ENCODE data around the genes EEA1 and MRPL42.

DNA sequence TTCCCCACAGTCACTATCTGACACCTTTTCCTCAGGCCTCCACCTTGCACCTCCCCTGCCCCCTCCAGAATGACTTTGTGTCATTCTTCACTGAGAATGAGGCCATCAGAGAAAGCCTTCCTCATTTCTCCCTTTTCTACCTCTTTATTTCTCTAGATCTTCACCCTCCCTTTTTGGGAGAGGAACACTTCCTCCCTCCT, 150.7 kb upstream of the PLEKHG7 start:
- PRO-cap = no peak

DNA sequence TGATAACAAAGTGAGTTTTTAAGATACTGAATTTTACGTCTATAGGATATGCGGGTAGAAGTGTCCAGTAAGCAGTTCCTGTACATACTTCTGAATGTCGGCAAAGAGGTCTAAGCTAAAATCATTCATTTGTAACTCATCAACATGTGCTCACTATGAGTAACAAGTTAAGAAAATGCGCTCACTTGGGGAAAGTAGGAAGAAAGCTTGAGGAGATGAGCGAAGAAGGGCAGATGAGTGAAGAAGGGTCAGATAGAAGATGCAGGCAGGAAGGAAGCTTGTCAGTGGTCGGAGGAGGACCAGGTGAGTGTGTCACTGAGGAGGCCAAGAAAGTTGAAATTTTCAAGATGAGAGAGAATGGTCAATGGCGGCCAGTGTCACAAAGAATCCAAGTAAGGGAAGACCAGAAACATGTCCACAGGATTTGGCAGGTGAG, 145.7 kb upstream of the PLEKHG7 start:
- PRO-cap = no peak

- PRO-cap = no peak
Measured at GRCh38 chr12:92778940-92779695, 76.3 kb downstream of the PLEKHG7 start.

DNA sequence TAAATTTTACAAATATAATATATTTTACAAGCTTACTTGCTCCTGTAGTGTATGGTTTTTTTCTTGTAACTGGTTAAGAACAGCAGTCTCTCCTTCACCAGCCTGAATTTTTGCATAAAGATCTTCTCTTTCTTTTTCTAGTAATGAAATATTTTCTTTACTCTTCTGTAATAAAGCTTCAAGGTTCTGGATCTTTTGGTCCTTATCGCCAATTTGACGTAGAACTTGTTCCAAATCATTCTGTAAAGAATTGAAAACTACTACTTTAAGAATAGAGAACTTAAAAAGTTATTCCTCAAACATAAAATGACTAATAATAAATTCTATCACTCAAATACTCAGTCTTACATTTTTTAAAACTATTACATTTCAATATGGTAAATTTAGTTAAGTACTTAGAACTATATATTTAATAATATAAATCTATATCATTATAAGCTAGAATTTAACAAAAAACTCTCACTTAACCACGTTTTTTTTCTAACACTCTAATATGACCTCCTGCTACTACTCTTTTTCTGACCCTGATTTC, 109.8 kb downstream of the EEA1 start:
- PRO-cap = no peak

GRCh38 chr12:92928400-92929401, at the start of gene EEA1:
Gene EEA1, minus strand, starts transcription at chr12:92929295.
- PRO-cap = unidirectional peak, plus-strand start at chr12:92928543; bidirectional peak, plus-strand start at chr12:92929521, minus-strand start at chr12:92929295

GRCh38 chr12:92999805-93000445, 70.8 kb upstream of the EEA1 start:
- PRO-cap = no peak

DNA sequence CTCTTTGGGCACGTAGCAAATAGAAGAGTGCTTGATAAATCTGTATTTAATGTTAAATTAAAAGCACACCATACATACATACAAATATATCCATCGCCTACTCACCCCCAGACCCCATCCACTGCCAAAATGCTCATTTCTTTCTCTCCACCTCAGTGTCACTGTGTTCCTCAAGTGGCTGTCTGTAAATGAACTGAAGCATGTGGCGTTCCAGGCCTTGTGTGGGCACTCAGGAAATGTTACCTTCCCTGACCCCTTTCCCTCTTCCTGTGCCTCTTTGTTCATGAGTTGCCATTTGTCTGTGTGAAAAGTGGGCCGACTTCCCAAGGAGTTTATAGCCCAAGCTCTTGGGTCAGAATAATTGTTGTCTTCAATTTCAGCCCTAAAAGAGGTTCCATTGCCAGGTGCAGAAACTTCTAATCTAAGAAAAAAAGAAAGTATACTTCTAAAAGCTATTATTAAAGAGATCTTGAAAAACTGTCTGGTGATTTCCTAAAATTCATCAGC, 201.3 kb upstream of the EEA1 start:
- PRO-cap = no peak

DNA sequence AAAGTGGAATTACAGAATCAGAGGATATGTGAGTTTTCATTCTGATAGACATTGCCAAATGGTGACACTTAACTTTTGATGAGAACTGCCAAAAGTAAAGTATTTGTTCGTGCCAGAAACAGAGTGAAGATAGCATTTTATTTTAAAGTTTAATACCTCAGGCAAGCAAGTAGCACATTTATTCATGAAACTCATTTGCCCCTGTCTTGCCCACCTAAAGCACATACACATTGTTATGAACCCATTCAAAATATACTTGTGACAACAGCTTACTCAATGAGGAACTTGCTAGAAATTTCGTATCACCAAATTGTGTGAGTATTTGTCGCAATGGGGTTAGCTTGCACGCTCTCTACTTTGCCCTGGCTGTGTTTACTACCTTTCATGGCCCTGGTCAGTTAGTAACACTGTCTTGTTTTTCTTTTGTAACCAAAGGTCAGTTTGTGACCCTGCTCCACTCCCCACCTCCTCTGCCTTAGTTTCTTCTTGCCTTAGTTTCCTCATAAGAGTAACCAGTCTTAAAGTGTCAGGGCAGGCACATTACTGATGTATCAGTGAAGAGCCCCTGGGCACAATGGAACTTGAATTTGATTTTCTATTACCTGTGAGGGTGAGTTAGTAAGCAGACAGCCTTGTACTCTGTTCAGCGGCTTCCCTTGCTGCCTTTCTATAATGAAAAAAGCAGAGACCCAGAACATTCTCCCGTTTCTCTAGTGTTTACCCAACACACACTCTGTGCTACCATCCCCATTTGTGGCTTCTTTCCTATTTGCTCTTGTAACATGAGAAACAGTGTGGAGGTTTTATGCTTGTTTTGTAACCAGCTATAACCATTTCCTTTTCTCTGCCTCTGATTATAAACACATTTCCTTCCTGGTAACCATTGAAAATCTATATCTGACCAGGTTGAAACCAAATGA, 205.9 kb upstream of the EEA1 start:
- PRO-cap = bidirectional peak, plus-strand start at position 321 of the sequence, minus-strand start at position 214 of the sequence; unidirectional peak, minus-strand start at position 641 of the sequence

GRCh38 chr12:93379322-93379585, 1.5 kb downstream of the NUDT4 start:
- PRO-cap = bidirectional peak, plus-strand start at chr12:93379667, minus-strand start at chr12:93379489

- PRO-cap = no peak
Measured at GRCh38 chr12:93403898-93404686, 26.4 kb downstream of the NUDT4 start.

GRCh38 chr12:93404687-93405982, 27.4 kb downstream of the NUDT4 start:
- PRO-cap = no peak

- PRO-cap = unidirectional peak, plus-strand start at chr12:93467517
Measured at GRCh38 chr12:93467341-93468374, at the start of gene MRPL42. Gene MRPL42, plus strand, starts transcription at chr12:93467514.

GRCh38 chr12:93575306-93576167, 3.1 kb downstream of the SOCS2 start:
- PRO-cap = no peak

- PRO-cap = no peak
Measured at GRCh38 chr12:93849887-93850385, 172.8 kb downstream of the CRADD start.

DNA sequence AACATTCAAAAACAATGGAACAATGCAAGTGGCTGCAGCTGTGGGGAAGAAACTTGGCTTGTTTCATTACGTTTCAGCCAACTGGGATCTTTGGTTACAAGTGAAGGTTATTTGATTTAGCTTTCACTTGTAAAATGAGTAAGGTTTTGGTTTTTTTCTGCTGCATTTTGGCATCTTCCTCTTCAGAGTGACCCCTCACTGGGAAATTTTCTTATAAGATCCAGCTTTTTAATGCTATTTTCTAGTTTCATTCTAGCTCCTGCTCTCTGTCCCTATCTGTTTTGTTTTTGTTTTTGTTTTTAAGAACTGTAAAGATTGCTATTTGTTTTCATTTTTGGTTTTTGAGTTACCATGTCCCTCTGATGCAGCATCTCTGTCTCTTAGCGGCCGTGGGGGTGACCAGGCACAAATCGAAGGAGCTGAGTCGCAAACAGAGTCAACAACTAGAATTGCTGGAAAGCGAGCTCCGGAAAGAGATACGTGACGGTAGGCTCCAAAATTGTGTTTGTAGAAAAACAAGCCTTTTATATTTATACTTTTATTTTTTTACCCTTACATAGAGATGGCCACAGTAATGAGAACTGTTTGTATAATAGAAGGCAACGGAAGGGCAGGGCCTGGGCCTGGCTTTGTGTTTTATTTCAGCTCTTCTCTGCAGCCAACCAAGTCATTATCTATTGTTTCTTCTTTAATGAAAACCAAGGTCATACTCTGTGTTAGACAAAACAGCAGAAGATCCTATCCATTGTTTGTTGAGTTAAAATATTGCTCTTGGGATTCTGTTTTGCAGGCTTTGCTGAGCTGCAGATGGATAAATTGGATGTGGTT, 106.2 kb downstream of the PLXNC1 start:
- PRO-cap = no peak

DNA sequence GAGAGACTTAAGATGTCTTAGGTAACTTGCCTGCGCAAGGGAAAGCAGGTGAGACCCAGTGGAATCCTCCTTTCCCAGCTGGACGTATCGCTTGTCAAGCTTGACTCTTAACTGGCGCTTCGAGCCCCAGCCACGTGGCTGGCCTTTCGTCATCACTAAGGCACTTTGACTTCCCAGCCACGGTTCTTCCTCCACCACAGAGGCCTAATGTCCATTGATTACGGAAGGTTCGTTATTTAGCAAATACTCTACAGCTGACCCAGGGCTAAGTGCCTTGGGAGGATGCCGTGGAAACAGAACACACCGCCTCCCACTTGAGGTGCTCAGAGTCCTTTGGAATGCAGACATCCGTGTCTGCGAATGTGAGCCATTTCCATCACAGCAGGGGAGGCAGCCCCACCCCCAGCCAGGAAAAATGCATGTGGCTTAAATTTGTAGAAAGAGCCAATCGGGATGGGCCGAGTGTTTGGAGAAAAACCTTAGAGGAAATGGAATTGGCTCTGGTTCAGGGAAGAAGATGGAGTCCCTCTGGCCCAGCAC, 115.6 kb downstream of the PLXNC1 start:
- PRO-cap = no peak

DNA sequence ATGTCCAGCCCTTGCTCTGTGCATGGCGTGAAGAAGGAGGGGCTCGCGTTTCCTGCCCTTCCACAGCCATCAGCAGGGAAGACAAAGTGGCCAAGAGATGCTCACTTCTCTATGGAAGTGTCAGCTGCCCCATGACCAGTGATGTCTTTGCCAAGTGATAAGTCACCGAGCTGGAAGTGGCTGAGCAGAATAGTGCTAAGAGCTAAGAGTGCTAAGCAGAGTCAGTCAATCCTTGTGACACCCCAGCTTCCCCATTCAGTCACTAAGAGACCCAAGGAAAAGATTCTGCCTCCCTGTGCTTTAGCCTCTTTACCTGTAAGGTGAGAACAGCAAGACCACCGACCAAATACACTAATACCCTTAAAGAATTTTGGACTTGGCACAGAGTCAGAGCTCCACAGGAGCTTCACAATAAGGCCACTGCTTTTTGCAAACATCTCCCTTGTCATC, 50.5 kb upstream of the CEP83 start:
- PRO-cap = no peak

DNA sequence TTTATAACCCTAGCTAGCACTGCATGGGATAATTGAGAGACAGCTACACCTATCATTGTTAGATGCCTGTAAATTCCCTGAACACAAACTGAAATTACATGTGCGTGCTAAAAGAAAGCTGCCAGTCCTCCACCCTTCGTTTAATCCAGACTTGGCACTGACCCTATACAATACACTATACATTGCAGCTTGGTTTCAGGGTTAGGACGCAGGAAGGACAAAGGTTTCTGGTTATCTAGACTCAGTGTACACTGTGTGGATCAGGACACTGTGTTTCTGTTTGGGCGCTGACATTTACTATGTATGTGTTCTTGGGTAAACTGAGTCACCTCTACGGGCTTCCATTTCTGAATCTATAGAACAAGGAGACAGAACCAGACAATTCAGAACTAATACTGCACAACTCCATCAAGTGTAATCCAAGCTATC, 63.4 kb downstream of the TMCC3 start:
- PRO-cap = no peak

GRCh38 chr12:94621649-94622159, 28.7 kb downstream of the TMCC3 start:
- PRO-cap = no peak

GRCh38 chr12:95385718-95386235, 88.2 kb upstream of the METAP2 start:
- PRO-cap = no peak

All from pulmonary lymph node (tissue), 1 donor.